ENCODE measurements around the gene FGFR2.

DNA sequence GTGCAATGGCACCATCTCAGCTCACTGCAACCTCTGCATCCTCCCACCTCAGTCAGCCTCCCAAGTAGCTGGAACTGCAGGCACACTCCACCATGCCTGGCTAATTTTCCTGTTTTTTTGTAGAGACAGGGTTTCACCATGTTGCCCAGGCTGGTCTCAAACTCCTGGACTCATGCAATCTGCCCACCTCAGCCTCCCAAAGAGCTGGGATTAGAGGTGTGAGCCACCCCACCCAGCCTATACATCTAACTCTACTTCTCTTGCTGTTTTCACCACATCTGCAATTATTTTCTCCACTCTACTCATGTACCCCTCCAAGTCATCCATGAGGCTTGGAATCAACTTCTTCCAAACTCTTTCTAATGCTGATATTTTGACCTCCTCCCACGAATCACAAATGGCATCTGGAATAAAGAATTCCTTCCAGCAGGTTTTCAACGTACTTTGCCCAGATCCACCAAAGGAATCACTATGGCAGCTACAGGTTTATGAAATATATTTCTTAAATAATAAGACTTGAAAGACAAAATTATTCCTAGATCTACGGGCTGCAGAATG lies 23.0 kb downstream of the NANOS1 start:
- RAMPAGE, long total RNA, result no peak
- RRBS, result no CpG with 5 or more reads among the region's 3 CpGs

DNA sequence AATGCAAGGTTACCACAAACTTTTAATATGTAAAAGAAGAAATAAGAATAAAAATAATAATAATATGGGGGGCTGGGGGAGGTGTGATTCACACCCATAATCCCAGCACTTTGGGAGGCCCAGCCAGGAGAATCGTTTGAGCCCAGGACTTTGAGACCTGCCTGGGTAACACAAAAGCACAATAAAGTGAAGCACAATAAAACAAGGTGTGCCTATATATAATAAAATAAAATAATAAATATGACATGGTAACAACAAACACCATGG lies 25.2 kb downstream of the EIF3A start:
- RAMPAGE, long total RNA, result no peak
- RRBS, result no CpG with 5 or more reads among the region's 1 CpG

GRCh38 chr10:119090287-119090835 lies 9.7 kb upstream of the EIF3A start:
- RAMPAGE, long total RNA, result no peak
- RRBS, result no CpG with 5 or more reads among the region's 9 CpGs

GRCh38 chr10:119208574-119209341 lies 1.4 kb downstream of the GRK5 start:
- RAMPAGE, long total RNA, result no peak
- RRBS, result no CpG with 5 or more reads among the region's 17 CpGs

DNA sequence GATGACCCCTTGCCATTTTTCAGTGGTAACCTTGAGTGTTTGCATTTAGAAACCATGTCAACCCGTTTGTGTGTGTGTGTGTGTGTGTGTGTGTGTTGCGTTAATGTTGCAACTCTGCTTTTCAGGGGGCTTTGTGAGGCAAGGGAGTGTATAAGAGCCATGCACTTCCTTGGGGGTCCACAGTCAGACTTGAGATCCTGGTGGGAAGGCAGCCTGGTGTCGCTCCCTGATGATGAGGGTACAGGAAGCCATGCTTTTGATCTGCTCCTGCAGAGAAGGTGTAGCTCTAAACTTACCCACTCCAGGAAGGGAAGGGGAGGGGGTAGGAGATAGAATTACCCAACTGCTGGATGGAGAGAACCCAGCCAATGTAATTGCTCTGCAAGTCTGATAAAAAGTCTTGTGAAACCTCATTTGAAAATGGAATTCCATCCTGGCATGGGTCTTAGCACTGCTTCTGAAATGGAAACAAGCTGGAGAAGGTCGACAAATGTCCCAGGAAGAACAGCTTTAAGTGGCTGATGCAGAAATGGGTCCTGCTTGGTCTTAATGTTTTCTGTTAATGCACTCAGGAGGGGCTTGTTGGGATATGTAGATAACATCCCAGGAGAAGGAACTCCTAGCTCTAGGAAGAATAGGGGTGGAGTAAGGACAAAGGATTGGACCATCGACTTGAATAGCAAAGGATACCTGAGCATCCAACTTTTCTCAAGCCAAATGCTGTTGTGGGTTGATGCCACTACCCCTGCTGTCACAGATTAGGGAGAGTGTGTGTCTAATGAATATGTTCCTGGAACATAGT lies 10.8 kb downstream of the GRK5 start:
- RAMPAGE, long total RNA, result no peak
- RRBS, result no CpG with 5 or more reads among the region's 5 CpGs

DNA sequence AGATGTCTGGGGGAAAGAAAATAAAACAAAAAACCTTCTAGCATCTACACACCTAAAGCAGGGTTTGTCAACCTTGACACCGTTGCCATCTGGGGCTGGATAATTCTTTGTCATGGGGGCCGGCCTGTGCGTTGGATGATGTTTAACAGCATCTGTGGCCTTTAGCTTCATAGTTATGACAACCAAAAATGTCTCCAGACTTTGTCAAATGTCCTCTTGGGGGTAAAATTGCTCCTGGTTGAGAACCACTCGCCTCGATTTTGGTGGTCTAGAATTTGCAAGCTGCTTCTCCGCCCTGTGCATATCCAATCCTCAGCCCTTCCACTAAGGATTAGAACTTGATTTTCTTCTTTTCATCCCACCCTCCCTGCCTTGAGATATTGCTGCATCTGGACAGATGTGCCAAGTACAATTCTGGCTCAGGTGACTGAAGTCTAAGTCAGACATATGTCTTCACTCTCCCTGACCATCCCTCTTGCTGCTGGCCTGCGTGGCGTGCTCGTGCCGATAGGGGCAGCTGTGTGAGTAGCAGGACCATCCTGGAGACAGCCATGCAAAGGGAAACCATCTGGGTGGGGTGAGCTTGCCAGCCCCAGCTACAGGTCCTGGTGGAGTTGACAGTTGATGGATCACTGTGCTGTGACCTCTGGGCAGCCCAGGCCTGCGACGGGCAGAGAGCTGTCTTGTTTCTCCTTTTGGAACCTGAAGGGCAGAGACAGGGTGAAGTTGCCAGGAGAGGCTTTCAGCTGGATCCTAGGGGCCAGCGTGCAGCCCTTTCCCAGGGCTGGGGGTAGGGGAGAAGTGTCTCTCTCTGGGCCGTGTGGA lies 44.5 kb downstream of the GRK5 start:
- RAMPAGE, long total RNA, result no peak
- RRBS, result no CpG with 5 or more reads among the region's 14 CpGs

DNA sequence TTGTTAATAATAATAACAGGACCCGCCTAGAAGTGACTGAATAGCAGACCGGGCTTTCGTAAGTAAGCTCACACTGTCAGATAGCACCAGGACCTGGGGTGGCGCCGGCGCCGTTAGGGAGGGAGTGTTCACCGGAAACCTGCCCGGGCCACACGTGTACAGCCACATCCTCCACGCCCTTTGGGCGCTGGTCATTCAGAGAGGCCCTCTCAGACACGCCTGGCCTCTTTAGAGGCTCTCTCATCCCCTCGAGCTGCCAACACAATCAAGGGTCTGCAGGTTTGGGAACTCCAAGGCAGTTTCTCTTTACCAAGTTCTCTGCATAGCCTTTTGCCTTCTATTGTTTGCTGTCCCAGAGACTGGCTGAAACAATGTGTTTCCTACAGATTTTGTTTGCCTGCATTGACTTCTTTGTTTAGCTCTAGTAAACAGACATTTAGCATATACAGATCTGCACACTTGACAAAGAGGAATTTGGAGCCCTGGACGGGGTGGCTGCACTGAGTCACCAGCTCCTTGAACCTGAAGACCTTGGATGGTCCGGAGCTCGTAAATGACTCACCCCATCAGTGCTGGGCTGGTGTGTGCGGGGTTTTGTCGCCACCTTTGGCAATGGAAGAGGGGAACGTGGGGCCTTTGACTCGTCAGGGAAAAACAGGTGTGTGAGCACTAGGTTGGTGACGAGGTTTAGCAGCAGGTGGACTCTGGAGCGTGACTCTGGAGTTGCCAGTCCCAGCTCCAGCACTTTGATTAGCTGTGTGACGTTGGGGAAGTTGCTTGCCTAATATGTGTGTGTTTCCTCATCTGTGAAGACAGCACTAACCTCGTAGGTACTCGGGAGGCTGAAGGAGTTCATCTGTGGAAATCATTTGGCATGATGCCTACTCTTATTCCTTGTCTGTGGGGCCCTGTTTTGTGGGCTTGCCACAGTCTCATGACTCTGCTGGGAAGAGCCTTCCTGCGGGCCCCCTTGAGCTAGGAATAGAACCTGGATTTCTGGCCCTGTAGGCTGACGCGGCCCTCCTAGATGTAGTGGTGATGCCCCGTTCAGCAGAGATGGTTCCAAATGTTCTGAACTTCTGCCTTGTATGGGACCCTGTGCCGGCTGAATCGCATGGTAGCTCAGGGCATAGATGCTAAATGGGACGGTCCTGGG lies 64.1 kb downstream of the GRK5 start:
- RAMPAGE, long total RNA, result no peak
- RRBS, result 24% methylated on average over 4 of the region's 33 CpGs

- RAMPAGE, long total RNA, result no peak
- RRBS, result no CpG with 5 or more reads among the region's 17 CpGs
Observed at GRCh38 chr10:119370218-119370889, 163.0 kb downstream of the GRK5 start.

- RAMPAGE, long total RNA, result no peak
- RRBS, result no CpG with 5 or more reads among the region's 7 CpGs
Observed at GRCh38 chr10:119526782-119527188, 15.7 kb downstream of the RGS10 start.

GRCh38 chr10:119544348-119544616 lies 1.8 kb upstream of the RGS10 start:
- RAMPAGE, long total RNA, result no peak
- RRBS, result no CpG with 5 or more reads among the region's 3 CpGs

GRCh38 chr10:120239966-120240404 lies 217.0 kb upstream of the PLPP4 start:
- RAMPAGE, long total RNA, result no peak
- RRBS, result no CpG with 5 or more reads among the region's 22 CpGs

DNA sequence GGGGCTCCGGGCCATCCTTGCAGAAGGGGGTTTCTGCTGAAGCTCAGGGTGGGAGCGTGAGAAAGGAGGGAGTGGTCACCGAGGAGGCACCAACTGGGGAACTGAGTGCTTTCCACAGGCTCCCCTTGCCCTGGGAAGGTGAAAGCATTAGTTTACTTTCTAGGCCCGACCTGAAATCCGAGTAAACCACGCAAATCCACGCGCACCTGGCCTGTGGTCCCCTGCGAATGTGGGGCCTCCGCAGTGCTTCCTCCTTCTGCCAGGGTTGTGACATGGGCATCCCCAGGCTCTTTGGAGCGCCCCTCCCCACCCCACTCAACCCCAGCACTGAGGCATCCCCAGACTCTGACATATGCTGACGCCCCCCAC lies 129.0 kb downstream of the WDR11 start:
- RAMPAGE, long total RNA, result no peak
- RRBS, result 20% methylated on average over 1 of the region's 12 CpGs

DNA sequence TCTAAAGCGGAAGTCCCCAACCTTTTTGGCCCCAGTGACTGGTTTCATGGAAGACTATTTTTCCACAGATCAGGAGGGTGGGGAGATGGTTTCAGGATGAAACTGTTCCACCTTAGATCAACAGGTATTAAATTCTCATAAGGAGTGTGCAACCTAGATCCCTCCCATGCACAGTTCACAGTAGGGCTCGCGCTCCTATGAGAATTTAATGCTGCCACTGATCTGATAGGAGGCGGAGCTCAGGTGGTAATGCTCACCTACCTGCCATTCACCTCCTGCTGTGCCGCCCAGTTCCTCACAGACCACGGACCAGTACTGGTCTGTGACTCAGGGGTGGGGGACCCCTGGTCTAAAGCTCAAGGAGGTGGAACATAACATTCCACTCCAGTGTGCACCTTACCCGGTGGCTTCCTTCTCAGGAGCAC lies 273.7 kb downstream of the FGFR2 start:
- RAMPAGE, long total RNA, result no peak
- RRBS, result no CpG with 5 or more reads among the region's 7 CpGs

GRCh38 chr10:121530853-121531720 lies 67.2 kb downstream of the FGFR2 start:
- RAMPAGE, long total RNA, result no peak
- RRBS, result no CpG with 5 or more reads among the region's 12 CpGs

GRCh38 chr10:121580669-121581207 lies 17.5 kb downstream of the FGFR2 start:
- RAMPAGE, long total RNA, result no peak
- RRBS, result no CpG with 5 or more reads among the region's 15 CpGs

DNA sequence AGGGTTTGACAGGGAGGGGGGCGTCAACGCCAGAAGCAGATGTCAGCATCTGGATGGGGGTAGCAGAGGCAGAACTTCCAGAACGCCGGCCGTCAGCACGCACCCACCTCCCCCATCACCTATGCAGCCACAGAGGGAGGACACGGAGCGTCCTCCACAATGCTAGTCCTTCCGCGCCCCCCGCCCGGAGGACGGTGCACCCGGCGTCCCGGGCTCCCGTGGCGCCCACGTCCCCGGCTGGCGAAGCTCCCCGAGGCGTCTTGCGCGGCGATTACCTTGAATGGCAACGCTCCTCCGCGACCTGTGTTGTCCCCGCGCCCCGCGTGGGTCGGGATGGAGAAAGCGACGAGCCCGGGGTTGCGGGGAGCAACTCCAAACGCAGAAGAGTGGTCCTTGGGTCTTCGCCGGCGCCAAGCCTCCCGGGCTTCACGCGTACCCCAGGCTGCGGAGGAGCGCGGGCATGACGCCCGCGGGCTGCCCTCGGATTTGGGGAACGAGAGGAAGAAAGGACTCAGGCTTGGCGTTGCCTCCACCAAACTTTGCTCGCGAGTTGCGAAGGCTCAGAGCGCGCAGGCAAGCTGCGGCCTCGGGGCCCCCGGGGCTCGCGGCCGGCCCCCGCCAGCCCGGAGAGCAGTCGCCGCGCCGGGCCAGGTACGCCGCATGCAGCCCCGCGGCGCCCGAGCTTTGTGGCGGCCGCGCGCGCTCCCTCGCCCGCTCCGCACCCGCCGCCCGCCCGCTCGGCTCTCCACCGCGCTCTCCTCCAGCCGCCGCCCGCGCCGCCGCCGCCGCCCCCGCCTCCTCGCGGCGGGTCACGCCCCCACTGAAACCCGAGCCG lies at the start of gene FGFR2:
FGFR2 (minus strand) TSS at position 758 of the 835 bp plus-strand sequence.
- RAMPAGE, long total RNA, result no peak
- RRBS, result 3% methylated on average over 12 of the region's 107 CpGs

DNA sequence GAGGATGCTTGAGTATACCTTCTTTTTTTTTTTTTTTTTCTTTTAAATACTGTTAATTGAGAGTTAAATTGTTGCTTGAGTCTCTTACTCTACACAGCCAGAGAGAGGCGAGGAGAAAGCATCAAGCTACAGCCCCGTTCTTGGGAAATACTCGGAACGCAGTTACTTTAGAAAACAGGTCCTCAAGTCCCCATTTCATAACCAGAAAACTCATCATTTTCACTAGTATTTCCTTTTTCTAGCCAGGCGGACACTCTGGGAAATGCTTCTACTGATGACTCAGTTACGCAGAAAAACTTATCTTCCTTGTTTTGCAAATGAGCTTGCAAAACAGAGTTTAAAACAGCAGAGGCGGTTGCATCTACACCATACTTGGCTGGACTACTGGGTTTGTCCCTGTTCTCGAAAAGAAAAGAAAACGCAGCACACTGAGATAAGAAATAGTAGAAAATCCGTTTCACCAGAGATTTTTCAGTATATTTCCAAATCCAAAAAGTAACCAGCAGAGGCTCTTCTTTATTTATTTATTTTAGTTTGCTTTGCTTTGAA lies 111.5 kb upstream of the FGFR2 start:
- RAMPAGE, long total RNA, result no peak
- RRBS, result no CpG with 5 or more reads among the region's 10 CpGs

- RAMPAGE, long total RNA, result no peak
Observed at GRCh38 chr10:121779837-121780516, 147.9 kb downstream of the ATE1 start.

DNA sequence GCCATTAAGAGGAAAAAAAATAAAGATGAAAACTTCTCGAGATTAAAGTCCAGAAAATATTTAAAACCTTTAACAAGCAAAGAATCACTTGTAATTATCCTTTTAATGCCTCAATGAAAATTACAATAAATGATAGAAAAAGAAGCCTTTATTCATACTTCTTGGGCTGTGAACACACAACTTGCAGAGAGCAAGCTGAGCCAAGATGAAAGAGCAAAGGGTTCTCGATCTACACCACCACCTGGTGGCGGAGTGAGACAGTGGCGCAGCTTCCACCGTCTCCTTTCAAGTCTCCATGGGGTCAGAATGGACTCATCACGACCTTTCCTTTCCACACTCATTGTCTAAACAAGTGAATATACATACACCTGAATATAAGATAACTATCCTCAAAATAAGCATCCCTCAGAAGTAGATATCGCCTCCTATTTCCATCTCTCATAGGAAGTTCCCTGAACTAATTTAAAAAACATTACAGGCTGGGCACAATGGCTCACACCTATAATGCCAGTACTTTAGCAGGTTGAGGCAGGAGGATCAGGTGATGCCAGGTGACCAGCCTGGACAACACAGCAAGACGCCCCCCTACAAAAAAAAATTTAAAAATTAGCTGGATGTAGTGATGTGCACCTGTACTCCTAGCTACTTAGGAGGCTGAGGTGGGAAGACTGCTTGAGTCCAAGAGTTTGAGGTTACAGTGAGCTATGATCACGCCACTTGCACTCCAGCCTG lies 40.7 kb downstream of the ATE1 start:
- RAMPAGE, long total RNA, result no peak
- RRBS, result no CpG with 5 or more reads among the region's 9 CpGs

- RAMPAGE, long total RNA, result no peak
- RRBS, result no CpG with 5 or more reads among the region's 15 CpGs
Observed at GRCh38 chr10:121930178-121931167, 2.6 kb upstream of the ATE1 start.